Cerebral cortex (tissue), 2 donors: ENCODE data around the gene CLIC4.

DNA sequence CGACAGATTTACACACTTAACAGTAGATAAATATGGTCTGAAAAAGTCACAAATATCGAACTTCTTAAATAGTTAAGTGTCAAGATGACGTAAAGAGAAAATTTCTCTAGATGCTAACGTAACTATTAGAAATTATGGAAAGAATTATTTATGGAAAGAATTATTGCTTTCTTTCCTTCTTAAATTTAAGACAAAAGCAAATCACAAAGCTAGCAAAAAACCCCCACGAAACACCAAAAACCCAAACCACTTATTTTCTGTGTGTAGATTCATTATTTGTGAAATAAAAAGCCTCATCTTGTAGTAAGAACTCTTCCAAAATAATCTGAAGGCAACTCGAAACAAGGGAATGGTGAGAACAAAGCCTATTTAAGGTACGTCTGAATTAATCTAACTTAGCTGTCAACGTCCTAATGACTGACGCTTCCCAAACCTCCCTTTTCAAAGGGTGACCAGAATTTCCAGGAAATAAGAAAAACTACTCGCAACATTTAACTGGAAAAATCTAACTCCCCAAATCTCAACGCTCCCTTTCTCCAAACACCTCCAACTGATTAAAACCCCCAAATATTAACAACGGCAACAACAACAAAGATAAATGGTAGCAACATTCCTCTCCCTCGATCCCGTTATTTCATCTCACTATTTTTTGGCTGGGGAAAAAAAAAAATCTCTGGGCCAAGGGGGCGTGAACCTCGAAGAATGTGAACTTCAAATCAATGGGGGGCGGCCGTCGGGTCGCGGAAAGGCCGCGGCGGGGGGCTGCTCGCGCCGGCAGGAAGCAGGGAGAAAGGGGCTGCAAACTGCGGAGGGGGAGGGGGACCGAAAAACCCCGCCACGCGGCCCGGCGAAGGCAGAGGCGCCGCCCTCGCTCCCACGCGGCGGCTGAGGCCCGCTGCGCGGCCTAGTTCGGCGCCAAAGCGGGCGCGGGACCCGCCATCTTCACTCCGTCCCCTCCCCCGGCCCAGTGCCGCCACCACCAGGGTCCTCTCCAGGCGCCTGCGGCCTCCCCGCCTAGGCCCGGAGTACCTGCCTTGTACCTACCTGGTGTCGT, 653 bp downstream of the SRSF10 start:
- PRO-cap, 2 experiments = no peak in any of the 2 experiments

- PRO-cap, 2 experiments = no peak in any of the 2 experiments
These were observed 6.5 kb upstream of the MYOM3 start for GRCh38 chr1:24118278-24119012.

- PRO-cap, 2 experiments = no peak in any of the 2 experiments
These were observed 1.1 kb downstream of the IFNLR1 start for GRCh38 chr1:24185837-24186594.

- PRO-cap, 2 experiments = no peak in any of the 2 experiments
These were observed 3.9 kb upstream of the IFNLR1 start for GRCh38 chr1:24190922-24191525.

DNA sequence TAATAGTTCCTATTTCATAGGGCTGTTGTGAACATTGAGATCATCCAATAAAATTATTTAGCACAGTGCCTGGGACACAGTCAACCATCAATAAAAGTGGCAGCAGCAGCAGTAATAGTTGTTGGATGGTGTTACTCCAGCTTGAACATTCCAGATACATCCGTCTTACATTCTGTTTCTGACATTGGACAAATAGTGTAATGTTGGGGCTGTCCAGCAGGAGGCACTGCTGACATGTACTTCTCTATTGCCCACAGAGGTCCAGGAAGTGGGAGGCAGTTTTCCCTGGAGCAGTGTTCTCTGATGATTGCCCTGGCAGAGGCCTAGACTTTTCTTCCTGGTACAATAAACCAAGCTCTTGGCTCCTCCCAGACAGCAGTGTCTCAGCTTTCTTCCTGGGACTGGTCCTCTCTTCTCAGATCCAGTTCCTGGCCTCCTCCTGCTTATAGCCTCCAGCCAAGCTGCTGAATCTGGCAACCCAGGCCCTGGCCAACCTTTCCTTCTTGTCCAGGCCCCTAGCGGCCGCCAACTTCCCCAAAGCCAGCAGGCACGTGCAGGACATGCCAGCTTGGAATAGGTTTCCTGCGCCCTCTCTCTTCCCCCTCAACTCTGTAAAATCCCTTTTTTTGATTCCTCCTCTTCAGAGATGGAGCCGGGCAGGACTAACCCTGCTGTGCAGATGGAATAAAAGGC, 14.9 kb upstream of the IFNLR1 start:
- PRO-cap, 2 experiments = no peak in any of the 2 experiments

DNA sequence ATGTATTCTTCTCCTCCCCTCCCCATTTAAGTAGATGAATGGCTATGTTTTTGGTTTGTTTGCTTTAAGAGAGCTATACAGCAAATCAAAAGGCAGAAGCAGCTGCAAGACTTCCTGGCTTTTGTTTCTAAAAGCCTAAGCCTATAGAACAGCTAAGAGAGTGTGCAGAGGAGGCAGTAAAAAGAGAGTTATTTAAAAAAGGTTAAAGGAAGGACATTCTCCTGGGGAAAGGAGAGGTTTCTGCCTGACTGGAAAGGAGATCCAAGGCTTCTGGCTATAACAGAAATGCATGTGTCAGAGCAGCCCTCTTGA, 20.3 kb downstream of the STPG1 start:
- PRO-cap, 2 experiments = no peak in any of the 2 experiments

DNA sequence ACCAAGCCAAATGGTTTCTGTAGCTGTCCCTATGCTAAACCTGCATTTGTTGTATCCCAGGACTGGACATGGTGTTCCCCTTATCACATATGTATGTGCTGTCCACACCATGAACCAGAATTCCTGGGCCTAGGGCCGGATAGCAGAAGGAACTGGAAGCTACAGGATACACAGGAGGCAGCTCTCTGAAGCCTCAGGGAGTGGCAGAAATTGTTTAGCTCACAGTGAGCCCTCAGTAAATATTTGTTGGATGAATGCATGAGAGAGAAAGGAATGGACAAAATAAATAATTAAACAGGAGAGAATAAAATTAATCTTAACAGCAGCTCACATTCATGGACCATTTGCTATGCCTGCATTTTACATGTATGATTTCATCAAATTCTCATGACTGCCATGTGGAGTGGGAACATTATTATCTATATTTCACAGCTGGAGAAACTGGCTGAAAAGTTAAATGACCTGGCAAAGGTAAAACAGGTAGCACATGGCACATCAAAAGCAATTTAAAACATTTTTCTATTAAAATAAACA, 2.1 kb downstream of the NIPAL3 start:
- PRO-cap, 2 experiments = no peak in any of the 2 experiments

DNA sequence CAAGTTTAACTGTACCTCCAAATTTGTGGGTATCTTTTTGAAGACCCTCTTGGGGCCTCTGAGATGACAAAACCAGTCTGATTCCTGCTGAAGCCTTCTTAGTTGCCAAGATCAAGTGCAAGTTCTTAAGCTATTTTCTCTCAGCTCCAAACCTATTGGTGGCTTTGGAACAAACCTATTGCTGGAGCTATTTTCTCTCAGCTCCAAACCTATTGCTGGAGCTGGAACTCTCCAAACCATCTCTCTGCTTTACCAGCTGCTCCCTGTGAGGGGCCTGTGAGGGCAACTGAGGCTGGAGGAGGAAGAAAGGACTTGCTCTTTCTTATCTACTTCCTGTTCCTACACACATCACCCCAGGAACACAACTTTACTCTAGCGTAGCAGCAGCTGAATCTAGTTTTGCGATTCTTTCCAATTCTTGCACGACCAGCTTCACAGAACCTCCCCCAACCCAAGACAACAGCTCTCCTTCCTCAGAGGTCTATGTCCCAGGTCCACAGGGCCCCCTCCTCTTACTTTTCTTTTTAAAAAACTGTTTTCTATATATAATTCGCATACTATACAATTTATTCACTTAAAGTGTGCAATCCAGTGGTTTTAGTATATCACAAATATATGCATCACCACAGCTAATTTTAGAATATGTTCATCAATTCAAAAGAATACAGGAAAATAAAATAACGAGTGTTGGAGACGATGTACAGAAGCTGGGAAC, 15.9 kb upstream of the RCAN3 start:
- PRO-cap, 2 experiments = no peak in any of the 2 experiments

GRCh38 chr1:24506359-24507379, 4.0 kb downstream of the RCAN3 start:
- PRO-cap, 2 experiments = no peak in any of the 2 experiments

- PRO-cap, 2 experiments = no peak in any of the 2 experiments
These were observed 20.8 kb upstream of the NCMAP start for GRCh38 chr1:24534882-24535671.

- PRO-cap, 2 experiments = no peak in any of the 2 experiments
These were observed 24.0 kb upstream of the SRRM1 start for GRCh38 chr1:24619103-24619523.

DNA sequence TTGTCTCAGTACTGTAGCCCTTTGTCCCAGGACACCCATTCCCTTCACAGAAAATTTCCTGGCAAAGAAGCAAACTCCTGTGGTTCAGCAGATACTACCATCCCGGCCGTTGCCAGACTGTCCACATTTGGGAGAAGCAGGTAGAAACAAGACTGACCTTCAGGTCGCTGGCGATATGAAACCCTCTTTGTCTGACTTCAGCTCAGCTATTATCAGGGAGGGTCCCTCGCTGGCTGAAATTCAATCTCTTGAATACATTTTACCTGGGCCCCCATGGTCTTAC, 23.6 kb upstream of the SRRM1 start:
- PRO-cap, 2 experiments = peak in 1 of 2 experiments; most common plus-strand start position 90 of the sequence (in 1)

DNA sequence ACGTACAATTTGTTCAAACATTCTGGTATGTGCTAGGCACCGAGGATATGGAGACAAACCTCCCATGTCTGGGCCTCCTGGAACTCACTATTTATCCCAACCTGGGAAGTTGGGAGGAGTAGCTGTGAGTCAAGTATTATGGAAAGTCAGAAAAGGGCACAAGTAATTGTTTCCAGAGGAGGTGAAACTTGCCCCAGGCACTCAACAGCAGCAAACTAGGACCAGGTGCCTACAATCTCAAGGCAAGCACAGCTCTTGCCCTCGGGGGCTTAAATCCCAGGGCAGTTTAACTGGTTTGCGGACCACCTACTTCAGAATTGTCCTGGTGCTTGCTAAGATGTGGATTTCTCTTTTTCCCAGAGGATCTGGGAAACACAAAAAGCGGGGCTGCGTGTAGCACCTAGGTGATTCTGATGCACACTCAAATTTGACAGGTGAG, 1.4 kb upstream of the CLIC4 start:
- PRO-cap, 2 experiments = no peak in any of the 2 experiments

- PRO-cap, 2 experiments = peak in 2 of 2 experiments; most common plus-strand start chr1:24745447 (in 2); most common minus-strand start chr1:24744937 (in 1)
These were observed at the start of gene CLIC4 for GRCh38 chr1:24744650-24745684. Gene CLIC4, plus strand, starts transcription at chr1:24745447.

DNA sequence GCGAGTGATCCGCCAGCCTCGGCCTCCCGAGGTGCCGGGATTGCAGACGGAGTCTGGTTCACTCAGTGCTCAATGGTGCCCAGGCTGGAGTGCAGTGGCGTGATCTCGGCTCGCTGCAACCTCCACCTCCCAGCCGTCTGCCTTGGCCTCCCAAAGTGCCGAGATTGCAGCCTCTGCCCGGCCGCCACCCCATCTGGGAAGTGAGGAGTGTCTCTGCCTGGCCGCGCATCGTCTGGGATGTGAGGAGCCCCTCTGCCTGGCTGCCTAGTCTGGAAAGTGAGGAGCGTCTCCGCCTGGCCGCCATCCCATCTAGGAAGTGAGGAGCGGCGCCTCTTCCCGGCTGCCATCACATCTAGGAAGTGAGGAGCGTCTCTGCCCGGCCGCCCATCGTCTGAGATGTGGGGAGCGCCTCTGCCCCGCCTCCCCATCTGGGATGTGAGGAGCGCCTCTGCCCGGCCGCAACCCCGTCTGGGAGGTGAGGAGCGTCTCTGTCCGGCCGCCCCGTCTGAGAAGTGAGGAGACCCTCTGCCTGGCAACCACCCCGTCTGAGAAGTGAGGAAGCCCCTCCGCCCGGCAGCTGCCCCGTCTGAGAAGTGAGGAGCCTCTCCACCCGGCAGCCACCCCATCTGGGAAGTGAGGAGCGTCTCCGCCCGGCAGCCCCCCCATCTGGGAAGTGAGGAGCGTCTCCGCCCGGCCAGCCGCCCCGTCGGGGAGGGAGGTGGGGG, 53.8 kb downstream of the CLIC4 start:
- PRO-cap, 2 experiments = no peak in any of the 2 experiments

DNA sequence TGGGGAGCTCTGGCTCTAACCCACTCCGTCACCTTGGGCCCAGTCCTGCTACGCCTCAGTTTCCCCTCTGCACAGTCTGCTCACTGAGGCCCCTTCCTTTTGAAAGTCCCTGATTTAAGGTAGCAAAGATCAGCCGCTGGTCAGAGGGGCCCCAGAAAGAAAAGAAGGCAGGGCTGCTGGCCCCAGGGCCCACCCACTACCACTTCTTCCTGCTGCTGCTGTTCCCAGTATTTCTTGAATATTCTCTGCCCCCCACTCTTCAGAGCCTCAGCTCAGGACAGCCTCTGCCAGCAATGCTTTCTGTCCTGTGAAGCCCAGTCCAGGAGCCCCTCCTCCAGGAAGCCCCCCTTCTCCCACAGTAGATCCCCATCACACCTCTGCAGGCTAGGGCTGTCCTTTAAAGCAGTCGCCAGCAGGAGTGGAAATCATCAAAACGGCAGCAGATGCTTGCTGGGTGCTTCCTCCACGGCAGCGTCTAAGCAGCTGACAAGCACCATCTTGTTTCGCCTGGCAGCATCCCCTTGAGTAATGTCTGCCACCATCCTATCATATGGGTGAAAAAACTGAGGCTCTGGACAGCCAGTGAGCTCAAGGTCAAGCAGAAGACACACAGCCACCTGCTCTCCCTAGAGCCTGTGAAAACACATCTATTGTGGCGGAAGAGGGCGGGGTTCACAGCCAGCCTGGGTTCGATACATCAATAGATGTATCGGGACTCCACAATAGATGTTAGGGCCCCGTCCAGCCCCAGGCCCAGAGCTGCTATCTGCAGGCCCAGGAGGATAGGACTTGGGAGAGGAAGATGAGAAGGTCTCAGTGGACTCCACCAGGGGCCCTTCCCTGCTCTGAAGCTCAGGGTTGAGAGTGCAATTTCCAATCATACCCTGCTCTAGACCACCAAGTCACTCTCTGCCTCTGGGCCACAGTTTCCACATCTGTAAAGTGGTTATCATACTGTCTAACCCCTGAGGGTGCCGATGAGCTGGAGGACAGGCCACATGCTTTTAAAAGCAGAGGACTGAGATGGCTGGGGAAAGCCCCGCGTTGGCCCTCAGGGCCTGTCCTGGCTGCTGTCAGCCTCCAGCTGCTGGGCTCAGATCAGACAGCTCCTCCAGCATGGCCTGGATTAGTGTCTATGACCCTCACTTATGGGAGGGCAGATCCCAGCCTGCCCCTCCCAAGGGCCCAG, 17.5 kb downstream of the RUNX3 start:
- PRO-cap, 2 experiments = no peak in any of the 2 experiments

DNA sequence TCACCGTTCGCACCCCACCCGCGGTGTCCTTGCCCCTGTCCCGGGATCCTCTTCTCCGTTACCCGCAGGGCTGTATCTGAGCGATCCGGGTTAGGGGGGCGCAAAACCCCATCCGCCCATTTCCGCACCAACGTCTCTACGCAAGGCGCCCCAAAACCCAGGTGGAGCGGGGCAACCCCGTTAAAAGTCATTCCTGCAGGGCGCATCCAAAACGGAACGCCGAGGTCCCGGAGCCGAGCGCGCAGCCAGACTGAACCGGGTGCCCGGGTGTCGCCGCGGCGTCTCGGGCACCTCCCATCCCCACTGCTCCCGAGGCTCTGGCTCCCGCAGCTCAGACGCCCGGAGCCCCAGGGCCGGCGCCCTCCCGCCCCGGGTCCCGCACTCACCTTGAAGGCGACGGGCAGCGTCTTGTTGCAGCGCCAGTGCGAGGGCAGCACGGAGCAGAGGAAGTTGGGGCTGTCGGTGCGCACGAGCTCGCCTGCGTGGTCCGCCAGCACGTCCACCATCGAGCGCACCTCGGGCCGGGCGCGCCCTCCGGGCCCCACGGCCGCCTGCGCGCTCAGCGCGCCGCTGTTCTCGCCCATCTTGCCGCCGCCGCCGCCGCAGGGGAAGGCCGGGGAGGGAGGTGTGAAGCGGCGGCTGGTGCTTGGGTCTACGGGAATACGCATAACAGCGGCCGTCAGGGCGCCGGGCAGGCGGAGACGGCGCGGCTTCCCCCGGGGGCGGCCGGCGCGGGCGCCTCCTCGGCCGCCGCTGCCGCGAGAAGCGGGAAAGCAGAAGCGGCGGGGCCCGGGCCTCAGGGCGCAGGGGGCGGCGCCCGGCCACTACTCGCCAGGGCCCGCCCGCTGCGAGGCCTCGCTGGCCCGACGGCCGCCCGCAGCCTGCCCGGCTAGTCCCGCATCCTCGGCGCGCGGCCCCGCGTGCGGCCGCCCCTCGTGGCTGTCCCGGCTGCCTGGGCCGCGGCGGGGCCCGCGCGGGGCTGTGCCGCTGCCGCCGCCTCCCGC, 573 bp downstream of the RUNX3 start:
- PRO-cap, 2 experiments = no peak in any of the 2 experiments

GRCh38 chr1:25022182-25023359, 92.5 kb upstream of the RUNX3 start:
- PRO-cap, 2 experiments = no peak in any of the 2 experiments

DNA sequence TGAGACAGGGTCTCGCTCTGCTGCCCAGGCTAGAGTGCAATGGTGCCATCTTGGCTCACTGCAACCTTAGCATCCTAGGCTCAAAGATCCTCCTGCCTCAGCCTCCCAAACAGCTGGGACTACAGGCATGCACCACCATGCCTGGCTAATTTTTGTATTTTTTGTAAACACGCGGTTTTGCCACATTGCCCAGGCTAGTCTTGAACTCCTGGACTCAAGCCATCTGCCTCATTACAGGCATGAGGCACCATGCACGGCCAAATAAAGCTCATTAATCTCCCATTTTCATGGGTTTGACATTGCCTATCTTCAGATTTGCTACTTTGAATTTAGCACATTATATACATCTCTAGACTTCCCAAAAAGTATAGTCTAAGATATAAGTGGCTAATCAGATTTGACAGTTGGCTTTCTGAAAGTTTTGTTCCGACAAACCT, 2.5 kb downstream of the RSRP1 start:
- PRO-cap, 2 experiments = no peak in any of the 2 experiments

- PRO-cap, 2 experiments = peak in 1 of 2 experiments; most common minus-strand start chr1:25338855 (in 1)
These were observed 752 bp downstream of the TMEM50A start for GRCh38 chr1:25338744-25339427.